GM12878 (cell line): ENCODE measurements around a stretch of chr15.

GRCh38 chr15:92184809-92185040, 209.0 kb upstream of the ST8SIA2 start:
- RAMPAGE, long total RNA = no peak
- RRBS, 2 experiments = no CpG with 5 or more reads among the region's 3 CpGs
CAGE:
- cytosol, long polyA minus RNA = no peak
- cytosol, long polyA plus RNA = no peak
- long polyA plus RNA = no peak
- nucleolus, long total RNA = no peak
- nucleus, long polyA plus RNA = no peak
- nucleus, long total RNA = no peak

GRCh38 chr15:92647885-92648487, 7.6 kb downstream of the FAM174B start:
- RAMPAGE, long total RNA = no peak
- RRBS, 2 experiments = no CpG with 5 or more reads among the region's 4 CpGs
CAGE:
- cytosol, long polyA minus RNA = no peak
- cytosol, long polyA plus RNA = no peak
- long polyA plus RNA = no peak
- nucleolus, long total RNA = no peak
- nucleus, long polyA plus RNA = no peak
- nucleus, long total RNA = no peak

DNA sequence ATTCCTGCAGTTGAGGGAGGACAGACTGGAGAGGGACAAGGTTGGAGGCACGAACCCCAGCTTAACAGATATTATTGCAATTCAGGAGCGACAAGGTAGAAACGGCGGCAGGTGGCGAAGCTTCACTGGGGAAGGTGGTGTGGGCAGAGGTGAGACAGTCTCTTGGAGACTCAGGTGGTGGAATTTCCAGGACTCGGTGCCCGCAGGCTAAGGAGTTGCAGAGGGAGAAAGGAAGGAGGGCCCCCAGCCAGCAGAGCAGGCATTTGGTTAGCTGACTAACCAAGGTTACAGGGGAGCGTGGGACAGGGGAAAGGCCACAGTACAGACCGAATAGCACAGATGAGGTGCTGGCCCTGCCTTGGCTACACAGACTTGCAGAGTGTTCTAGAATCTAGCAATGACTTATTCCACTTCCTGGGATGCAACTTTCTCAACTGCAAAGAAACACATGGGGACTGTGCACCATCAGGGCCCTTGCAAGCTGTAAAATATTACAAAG, 2.9 kb downstream of the FAM174B start:
- RAMPAGE, long total RNA = no peak
- RRBS, 2 experiments = no CpG with 5 or more reads among the region's 9 CpGs
CAGE:
- cytosol, long polyA minus RNA = no peak
- cytosol, long polyA plus RNA = no peak
- long polyA plus RNA = no peak
- nucleolus, long total RNA = no peak
- nucleus, long polyA plus RNA = no peak
- nucleus, long total RNA = no peak

- RAMPAGE, long total RNA = no peak
- RRBS, 2 experiments = 1 to 3% methylated on average over 11 of the region's 45 CpGs
CAGE:
- cytosol, long polyA minus RNA = no peak
- cytosol, long polyA plus RNA = no peak
- long polyA plus RNA = no peak
- nucleolus, long total RNA = no peak
- nucleus, long polyA plus RNA = no peak
- nucleus, long total RNA = no peak
Measured at GRCh38 chr15:92807910-92809003, 91.9 kb upstream of the CHD2 start.

- RAMPAGE, long total RNA = no peak
- RRBS, 2 experiments = no CpG with 5 or more reads among the region's 5 CpGs
CAGE:
- cytosol, long polyA minus RNA = no peak
- cytosol, long polyA plus RNA = no peak
- long polyA plus RNA = no peak
- nucleolus, long total RNA = no peak
- nucleus, long polyA plus RNA = no peak
- nucleus, long total RNA = no peak
Measured at GRCh38 chr15:92821509-92822197, 78.5 kb upstream of the CHD2 start.

GRCh38 chr15:92845140-92845659, 54.9 kb upstream of the CHD2 start:
- RAMPAGE, long total RNA = no peak
CAGE:
- cytosol, long polyA minus RNA = no peak
- cytosol, long polyA plus RNA = no peak
- long polyA plus RNA = no peak
- nucleolus, long total RNA = no peak
- nucleus, long polyA plus RNA = no peak
- nucleus, long total RNA = no peak

GRCh38 chr15:92883111-92883581, 17.0 kb upstream of the CHD2 start:
- RAMPAGE, long total RNA = no peak
- RRBS, 2 experiments = under 1 to 2% methylated on average over 14 of the region's 51 CpGs
CAGE:
- cytosol, long polyA minus RNA = no peak
- cytosol, long polyA plus RNA = no peak
- long polyA plus RNA = no peak
- nucleolus, long total RNA = no peak
- nucleus, long polyA plus RNA = no peak
- nucleus, long total RNA = no peak

- RAMPAGE, long total RNA = no peak
- RRBS, 2 experiments = no CpG with 5 or more reads among the region's 7 CpGs
CAGE:
- cytosol, long polyA minus RNA = no peak
- cytosol, long polyA plus RNA = no peak
- long polyA plus RNA = no peak
- nucleolus, long total RNA = no peak
- nucleus, long polyA plus RNA = no peak
- nucleus, long total RNA = no peak
Measured at GRCh38 chr15:92887730-92888736, 12.1 kb upstream of the CHD2 start.

GRCh38 chr15:92942739-92943042, 42.6 kb downstream of the CHD2 start:
- RAMPAGE, long total RNA = no peak
- RRBS, 2 experiments = no CpG with 5 or more reads among the region's 2 CpGs
CAGE:
- cytosol, long polyA minus RNA = start-site peak on the plus strand at chr15:92942840-92942850, 43 reads; start-site peak on the plus strand at chr15:92942928-92942936, 14 reads
- cytosol, long polyA plus RNA = no peak
- long polyA plus RNA = no peak
- nucleolus, long total RNA = no peak
- nucleus, long polyA plus RNA = no peak
- nucleus, long total RNA = no peak

DNA sequence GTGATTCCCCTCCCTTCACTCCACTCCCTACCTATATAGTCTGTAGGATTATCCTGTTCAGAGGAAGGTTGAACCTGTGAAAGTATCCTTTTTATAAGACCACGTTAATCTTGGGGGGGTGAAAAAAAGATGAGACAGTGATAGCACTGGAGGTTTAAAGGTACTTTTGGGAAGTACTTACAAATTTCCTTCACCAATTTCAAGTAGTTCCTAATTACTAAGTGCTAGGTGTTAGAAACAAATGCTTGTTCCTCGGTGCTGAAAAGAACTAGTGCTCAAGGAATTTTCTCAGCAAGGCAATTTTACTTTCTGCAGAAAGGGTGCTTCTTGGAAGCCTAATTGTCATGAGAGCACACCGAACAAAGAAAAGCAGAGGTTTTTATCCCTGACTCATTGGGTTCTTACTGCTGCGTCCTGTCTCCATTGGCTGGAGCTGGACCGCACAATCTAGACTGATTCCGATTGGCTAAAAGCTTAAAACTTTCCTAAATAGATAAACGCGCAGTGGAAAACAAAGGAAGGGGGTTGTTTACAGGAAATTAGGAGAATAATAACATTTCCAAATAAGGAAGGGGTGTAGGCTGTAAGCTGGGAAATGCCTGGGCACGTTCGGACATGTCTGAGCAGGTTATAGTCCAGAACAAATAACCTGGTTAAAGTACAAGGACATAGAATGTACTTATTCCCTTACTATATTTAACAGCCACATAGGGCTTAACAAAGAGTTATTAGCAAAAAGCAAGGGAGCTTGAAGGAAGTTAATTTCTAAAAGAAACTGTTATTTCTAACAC, 49.6 kb downstream of the CHD2 start:
- RAMPAGE, long total RNA = no peak
- RRBS, 2 experiments = no CpG with 5 or more reads among the region's 10 CpGs
CAGE:
- cytosol, long polyA minus RNA = no peak
- cytosol, long polyA plus RNA = no peak
- long polyA plus RNA = no peak
- nucleolus, long total RNA = no peak
- nucleus, long polyA plus RNA = no peak
- nucleus, long total RNA = no peak

- RAMPAGE, long total RNA = no peak
- RRBS, 2 experiments = no CpG with 5 or more reads among the region's 11 CpGs
CAGE:
- cytosol, long polyA minus RNA = no peak
- cytosol, long polyA plus RNA = no peak
- long polyA plus RNA = no peak
- nucleolus, long total RNA = no peak
- nucleus, long polyA plus RNA = no peak
- nucleus, long total RNA = no peak
Measured at GRCh38 chr15:92985362-92985885, 85.3 kb downstream of the CHD2 start.

DNA sequence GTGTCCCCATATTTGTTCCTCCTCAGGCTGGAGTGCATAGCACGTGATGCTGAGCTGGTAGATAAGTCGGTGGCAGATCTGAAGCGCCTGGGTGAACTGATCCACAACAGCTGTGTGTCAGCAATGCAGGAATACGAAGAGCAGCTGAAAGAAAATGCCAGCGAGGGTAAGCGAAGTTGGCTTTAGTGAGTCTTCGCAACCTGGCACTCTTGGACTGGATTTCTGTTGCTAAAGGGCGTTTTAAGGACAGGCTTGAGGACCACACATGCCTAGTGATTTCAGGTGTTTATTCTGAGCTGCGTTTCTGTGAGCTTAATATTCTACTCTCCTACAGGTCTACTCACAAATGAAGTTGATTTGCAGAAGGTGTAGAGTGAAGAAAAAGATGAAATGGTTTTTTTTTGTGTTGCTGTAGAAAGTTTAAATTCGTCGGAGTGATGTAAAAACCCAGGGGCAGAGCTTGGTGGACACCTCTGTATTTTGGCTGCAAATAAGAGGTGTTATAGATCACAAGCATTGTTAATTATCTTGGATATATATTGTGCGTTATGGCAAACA, 92.8 kb downstream of the CHD2 start:
- RAMPAGE, long total RNA = no peak
- RRBS, 2 experiments = no CpG with 5 or more reads among the region's 12 CpGs
CAGE:
- cytosol, long polyA minus RNA = start-site peak on the plus strand centred at position 348 of the sequence, 8 bp wide, 42 reads
- cytosol, long polyA plus RNA = no peak
- long polyA plus RNA = no peak
- nucleolus, long total RNA = no peak
- nucleus, long polyA plus RNA = no peak
- nucleus, long total RNA = no peak

GRCh38 chr15:92998028-92998833, 90.8 kb downstream of the RGMA start:
- RAMPAGE, long total RNA = no peak
- RRBS, 2 experiments = no CpG with 5 or more reads among the region's 13 CpGs
CAGE:
- cytosol, long polyA minus RNA = start-site peak on the plus strand at chr15:92998577-92998584, 15 reads
- cytosol, long polyA plus RNA = start-site peak on the plus strand at chr15:92998528-92998620, 138 and 149 reads in 2 replicates
- long polyA plus RNA = start-site peak on the plus strand at chr15:92998508-92998620, 307 and 257 reads in 2 replicates
- nucleolus, long total RNA = no peak
- nucleus, long polyA plus RNA = start-site peak on the plus strand at chr15:92998532-92998620, 133 and 65 reads in 2 replicates
- nucleus, long total RNA = no peak

DNA sequence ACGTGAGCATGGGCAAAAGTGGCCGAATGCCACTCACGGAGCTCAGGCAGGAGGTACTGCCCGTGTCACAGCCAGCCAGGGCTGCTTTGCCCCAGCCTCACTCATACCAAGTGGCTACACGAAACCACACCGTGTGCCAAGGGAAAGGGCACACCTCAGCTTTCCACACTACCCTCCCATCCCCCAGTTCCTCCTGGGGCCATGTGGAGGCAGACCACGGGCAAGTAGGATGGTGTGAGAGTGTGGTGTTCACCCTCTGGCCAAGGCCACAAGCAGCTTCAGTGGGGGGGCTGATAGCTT, 25.2 kb downstream of the RGMA start:
- RAMPAGE, long total RNA = no peak
- RRBS, 2 experiments = no CpG with 5 or more reads among the region's 7 CpGs
CAGE:
- cytosol, long polyA minus RNA = no peak
- cytosol, long polyA plus RNA = no peak
- long polyA plus RNA = no peak
- nucleolus, long total RNA = no peak
- nucleus, long polyA plus RNA = no peak
- nucleus, long total RNA = no peak

DNA sequence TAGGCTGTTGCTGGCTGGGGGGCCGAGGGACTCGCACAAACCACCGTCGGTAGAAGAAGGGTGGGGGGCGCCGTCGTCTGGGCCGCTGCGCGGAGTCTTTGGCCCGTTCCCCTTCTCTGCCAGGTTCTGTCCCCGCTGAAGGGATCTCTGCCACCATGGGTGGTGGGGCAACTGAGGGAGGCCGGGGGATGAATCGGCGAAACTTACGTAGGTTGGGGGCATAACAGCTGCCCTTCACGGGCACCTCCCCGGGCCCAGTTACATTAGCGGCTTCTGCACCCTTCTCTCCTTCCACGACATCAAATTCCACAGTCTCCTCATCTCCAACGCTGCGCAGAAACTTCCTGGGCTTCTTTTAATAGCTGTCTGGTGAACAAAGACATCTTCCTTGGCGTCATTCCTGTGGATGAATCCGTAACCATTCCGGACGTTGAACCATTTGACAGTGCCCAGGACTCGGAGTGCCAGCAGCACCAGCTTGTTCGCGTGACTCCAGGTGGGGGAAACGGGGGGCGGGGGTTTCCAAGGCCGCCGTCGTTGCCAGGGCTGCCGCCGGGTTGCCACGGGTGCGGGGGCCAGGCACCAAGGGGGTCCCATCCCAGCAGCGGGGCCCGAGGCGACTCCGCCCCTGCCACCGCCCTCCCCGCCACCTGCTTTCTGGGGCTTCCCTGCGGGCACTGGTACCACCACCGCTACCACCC, 23.0 kb downstream of the RGMA start:
- RAMPAGE, long total RNA = no peak
- RRBS, 2 experiments = 52 to 75% methylated on average over 6 to 11 of the region's 46 CpGs
CAGE:
- cytosol, long polyA minus RNA = no peak
- cytosol, long polyA plus RNA = no peak
- long polyA plus RNA = no peak
- nucleolus, long total RNA = no peak
- nucleus, long polyA plus RNA = no peak
- nucleus, long total RNA = no peak

DNA sequence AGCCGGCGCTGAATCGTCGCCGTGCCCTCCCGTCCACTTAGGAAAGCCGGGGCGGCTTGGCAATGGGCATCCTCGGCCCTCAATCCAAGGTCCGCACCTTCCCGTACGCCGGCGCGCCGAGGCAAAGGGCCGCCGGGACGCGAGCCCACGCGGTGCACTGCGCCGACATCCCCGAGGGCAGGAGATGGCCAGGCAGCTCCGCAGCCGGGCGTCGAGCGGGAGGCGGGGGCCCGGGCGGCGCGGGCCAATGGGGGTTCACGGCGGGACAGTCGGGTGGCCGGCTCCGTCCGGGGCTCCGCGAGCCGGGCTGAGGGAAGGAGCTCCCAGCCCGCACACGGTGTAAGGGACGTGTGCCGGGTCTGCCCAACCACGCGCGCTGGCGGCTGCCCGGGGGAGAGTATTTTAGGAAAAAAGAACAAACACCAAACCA, 694 bp downstream of the RGMA start:
- RAMPAGE, long total RNA = no peak
- RRBS, 2 experiments = 6 to 19% methylated on average over 35 to 36 of the region's 53 CpGs
CAGE:
- cytosol, long polyA minus RNA = no peak
- cytosol, long polyA plus RNA = no peak
- long polyA plus RNA = no peak
- nucleolus, long total RNA = no peak
- nucleus, long polyA plus RNA = no peak
- nucleus, long total RNA = no peak

DNA sequence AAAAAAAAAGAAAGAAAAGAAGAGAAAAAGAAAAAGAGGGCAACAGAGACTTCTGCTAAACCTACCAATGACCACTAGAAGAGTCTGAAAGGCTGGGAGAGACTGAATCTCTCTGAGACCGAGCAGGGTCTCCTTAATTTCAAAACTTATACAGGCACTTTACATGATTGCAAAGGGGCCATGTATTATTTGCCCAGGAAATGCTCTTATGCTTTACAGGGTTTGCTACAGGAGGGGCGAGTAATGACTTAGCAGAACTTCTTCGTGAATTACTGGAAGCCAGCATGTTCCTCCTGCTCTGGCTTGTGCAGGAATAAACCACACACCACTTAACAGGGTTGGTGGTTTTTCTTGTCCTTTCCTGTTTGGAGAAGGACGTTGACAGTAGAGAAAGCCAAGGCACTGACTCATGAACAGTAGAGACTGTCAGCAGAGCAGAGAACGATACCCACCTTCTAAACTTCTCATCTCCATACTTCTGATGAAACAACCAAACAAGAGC, 25.0 kb upstream of the MCTP2 start:
- RAMPAGE, long total RNA = no peak
- RRBS, 2 experiments = no CpG with 5 or more reads among the region's 5 CpGs
CAGE:
- cytosol, long polyA minus RNA = no peak
- cytosol, long polyA plus RNA = no peak
- long polyA plus RNA = no peak
- nucleolus, long total RNA = no peak
- nucleus, long polyA plus RNA = no peak
- nucleus, long total RNA = no peak

DNA sequence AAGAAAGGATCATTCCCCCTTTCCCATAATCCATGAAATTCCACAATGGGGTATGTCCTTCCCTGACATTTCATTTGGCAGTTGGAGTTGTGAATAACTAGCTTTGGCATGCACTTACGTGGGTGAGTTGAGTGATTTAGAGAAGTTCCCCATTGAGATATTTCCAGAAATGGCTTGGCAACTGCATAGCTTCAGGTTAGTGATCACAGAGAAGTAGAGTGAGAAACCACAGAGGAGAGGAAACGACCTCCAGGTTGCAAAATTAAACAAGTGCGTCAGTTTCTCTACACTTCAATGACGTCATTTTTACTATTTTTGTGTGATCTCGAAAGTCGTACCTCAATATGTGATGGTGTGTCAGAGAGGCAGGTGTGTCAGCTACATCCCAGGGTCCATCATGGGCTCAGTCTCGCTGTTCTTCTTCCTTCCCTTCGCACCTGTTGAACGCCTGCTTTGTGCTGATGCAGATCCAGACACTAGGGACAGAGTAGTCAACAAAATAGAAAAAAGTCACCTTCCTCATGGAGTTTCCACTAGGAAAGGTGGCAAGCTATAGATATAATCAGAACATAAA, 75.4 kb downstream of the MCTP2 start:
- RAMPAGE, long total RNA = no peak
- RRBS, 2 experiments = no CpG with 5 or more reads among the region's 9 CpGs
CAGE:
- cytosol, long polyA minus RNA = no peak
- cytosol, long polyA plus RNA = no peak
- long polyA plus RNA = no peak
- nucleolus, long total RNA = no peak
- nucleus, long polyA plus RNA = no peak
- nucleus, long total RNA = no peak

DNA sequence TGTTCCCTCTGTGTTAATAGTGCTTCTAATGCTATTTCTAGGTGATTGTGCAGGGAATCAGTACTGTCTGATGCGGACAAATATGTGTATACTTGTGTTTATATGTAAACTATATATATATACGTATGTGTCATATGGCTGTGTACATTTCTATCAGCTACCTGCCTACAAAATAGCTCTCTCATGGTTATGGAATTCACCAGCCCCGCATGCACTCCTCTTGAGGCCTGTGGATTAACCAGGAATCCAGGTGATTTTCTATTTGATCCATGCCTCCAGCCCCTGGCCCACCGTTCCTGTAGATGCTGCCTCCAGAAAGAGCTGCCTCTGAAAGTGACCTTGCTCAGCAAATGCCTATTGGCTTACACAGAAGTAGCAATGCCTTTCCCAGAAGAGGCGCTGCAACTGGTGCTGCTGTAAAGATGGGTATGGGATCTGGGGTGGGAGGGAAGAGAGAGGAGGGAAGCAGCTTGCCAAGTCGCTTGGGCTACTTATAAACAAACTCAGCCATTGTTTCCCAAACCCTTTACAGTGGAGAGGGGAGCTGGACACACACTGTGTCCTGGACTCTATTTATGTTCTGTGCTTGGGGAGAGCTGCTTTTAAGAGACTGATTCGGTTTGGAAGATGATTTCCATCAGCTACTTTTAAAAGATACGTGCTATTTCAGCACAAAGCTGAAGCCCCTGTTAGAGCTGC, 440.3 kb downstream of the MCTP2 start:
- RAMPAGE, long total RNA = no peak
- RRBS, 2 experiments = no CpG with 5 or more reads among the region's 8 CpGs
CAGE:
- cytosol, long polyA minus RNA = no peak
- cytosol, long polyA plus RNA = no peak
- long polyA plus RNA = no peak
- nucleolus, long total RNA = no peak
- nucleus, long polyA plus RNA = no peak
- nucleus, long total RNA = no peak

GRCh38 chr15:95281660-95282127, 1048.8 kb upstream of the NR2F2 start:
- RAMPAGE, long total RNA = no peak
- RRBS, 2 experiments = no CpG with 5 or more reads among the region's 1 CpG
CAGE:
- cytosol, long polyA minus RNA = no peak
- cytosol, long polyA plus RNA = no peak
- long polyA plus RNA = no peak
- nucleolus, long total RNA = no peak
- nucleus, long polyA plus RNA = no peak
- nucleus, long total RNA = no peak